Endothelial cell (in vitro differentiated cells): ENCODE measurements around the gene IFNAR1.

DNA sequence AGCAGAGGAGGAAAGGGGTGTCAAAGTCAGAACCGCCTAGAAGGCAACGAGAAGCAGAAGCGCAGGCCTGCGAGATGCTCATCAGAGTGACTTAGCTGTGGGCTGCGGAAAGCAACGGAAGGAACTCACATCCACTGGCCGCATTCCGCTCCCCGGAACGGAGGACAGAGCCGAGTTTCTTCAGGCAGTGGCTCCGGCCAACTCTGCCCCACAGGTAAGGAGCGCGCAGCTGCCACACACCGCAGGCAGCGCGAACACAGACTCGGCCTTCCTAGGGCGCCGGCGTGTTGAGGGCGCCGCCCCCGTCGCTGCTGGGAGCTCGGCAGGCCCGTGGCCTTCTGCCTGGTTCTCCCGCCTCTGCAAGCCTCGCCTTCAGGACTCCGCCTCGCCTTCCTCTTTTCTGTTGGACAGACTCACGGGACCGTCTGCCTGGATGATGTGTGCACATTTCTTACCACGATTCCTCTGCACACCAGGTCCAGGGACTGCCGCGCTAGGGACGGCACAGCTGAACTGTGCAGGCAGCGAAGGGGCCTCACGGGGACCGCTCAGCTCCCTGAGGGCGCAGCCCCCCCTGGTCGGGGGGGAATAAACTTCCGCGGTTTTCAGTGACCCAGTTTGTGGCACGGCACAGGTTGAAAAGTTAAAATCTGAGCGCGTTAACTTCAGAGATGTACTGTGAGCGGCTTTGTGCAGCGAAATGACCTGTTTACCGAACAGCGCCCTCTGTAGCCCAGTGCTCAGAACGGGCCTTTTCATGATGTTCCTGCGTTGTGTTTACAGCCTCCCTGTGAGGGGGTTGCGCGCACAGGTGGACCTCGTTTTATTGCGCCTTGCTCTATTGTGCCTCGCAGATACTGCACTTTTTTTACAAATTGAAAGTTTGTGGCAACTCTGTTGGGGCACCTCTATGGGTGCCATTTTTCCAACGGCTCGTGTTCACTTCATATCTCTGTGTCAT is 15.8 kb downstream of the TCP10L start:
- PRO-cap, result bidirectional peak, plus-strand start at position 470 of the sequence, minus-strand start at position 361 of the sequence; unidirectional peak, minus-strand start at position 701 of the sequence

DNA sequence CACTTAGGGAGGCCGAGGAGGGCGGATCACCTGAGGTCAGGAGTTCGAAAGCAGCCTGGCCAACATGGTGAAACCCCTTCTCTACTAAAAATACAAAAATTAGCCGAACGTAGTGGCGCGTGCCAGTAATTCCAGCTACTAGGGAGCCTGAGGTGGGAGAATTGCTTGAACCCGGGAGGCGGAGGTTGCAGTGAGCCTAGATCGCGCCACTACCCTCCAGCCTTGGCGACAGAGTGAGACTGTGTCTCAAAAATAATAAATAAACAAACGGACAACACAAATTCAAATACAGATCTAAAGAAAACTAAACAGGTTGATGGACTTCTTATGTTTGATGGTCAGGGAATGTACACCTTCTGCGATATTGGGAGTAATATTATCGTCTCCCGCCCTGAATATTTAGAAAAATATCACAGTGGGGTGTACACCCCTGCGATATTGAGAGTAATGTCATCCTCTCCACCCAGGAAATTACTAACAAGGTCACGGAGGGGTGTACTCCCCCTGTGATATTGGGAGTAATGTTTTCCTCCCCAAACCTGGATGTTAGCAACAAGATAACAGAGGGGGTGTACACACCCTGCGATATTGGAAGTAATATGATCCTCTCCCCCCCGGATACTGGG is 1.2 kb upstream of the CFAP298 start:
- PRO-cap, result bidirectional peak, plus-strand start at position 98 of the sequence, minus-strand start outside the sequence; bidirectional peak, plus-strand start at position 308 of the sequence, minus-strand start at position 235 of the sequence

DNA sequence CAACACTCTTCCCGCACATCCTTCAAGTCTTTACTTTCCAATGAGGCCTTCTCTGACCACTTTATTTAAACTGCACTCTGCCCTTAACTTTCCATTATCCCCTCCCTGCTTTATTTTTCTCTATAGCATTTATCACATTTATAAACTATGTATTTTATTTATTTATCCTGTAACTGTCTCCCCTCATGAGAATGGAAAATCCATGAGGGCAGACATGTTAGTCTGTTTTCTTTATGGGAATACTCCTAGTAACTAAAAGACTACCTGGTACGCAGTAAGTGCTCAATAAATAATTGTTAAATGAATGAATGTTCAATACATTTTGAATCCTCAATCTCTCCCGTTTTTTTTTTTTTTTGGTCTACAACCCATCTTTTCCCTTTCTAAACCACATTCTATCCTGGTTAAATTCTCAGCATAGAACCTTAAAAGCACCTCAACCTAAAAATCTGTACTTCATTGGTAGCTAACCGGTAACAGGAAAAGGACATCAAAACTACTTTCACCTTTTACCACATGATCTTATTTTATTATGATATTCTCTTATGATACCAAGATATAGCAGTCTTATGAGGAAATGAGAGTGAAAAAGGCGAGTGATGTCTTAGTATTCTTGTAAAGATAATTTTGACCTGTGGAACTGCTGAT is 53.4 kb downstream of the SYNJ1 start:
- PRO-cap, result no peak

DNA sequence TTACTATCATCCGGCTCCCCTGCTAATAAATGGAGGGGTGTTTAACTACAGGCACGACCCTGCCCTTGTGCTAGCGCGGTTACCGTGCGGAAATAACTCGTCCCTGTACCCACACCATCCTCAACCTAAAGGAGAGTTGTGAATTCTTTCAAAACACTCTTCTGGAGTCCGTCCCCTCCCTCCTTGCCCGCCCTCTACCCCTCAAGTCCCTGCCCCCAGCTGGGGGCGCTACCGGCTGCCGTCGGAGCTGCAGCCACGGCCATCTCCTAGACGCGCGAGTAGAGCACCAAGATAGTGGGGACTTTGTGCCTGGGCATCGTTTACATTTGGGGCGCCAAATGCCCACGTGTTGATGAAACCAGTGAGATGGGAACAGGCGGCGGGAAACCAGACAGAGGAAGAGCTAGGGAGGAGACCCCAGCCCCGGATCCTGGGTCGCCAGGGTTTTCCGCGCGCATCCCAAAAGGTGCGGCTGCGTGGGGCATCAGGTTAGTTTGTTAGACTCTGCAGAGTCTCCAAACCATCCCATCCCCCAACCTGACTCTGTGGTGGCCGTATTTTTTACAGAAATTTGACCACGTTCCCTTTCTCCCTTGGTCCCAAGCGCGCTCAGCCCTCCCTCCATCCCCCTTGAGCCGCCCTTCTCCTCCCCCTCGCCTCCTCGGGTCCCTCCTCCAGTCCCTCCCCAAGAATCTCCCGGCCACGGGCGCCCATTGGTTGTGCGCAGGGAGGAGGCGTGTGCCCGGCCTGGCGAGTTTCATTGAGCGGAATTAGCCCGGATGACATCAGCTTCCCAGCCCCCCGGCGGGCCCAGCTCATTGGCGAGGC is 520 bp upstream of the OLIG2 start:
- PRO-cap, result bidirectional peak, plus-strand start at position 760 of the sequence, minus-strand start at position 623 of the sequence

- PRO-cap, result no peak
These were observed 8.9 kb downstream of the IFNAR2 start for GRCh38 chr21:33238302-33239364.

DNA sequence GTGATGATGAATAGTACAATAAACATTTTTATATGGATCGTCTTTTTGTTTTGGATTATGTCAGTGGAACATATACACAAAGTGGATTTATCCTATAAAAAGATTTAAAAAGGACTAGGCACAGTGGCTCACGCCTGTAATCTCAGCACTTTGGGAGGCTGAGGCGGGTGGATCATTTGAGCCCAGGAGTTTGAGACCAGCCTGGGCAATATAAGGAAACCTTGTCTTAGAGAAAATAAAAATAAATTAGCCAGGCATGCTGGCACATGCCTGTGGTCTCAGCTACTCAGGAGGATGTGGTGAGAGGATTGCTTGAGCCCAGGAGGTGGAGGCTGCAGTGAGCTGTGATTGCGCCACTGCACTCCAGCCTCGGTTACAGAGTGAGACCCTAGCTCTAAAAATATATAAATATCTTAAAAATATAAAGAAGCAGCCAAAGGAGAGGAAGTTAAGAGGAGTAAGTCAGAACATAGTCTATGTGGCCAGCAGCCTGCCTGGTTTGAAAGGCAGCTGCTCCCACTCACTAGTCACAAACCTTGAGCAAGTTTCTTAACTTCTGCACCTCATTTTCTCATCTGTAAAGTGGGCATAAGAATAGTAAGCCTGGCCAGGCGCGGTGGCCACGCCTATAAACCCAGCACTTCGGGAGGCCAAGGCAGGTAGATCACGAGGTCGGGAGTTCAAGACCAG is 4.5 kb upstream of the IL10RB start:
- PRO-cap, result no peak

GRCh38 chr21:33286746-33287540 is 20.8 kb downstream of the IL10RB start:
- PRO-cap, result no peak

GRCh38 chr21:33288857-33289754 is 22.9 kb downstream of the IL10RB start:
- PRO-cap, result bidirectional peak, plus-strand start at chr21:33289478, minus-strand start at chr21:33289295

GRCh38 chr21:33323946-33325144 is at the start of gene IFNAR1:
TSS of gene IFNAR1 (plus strand) at chr21:33324970.
- PRO-cap, result unidirectional peak, plus-strand start at chr21:33324356; bidirectional peak, plus-strand start at chr21:33324403, minus-strand start at chr21:33324457; bidirectional peak, plus-strand start at chr21:33324716, minus-strand start at chr21:33324595; bidirectional peak, plus-strand start at chr21:33324980, minus-strand start at chr21:33324869

- PRO-cap, result no peak
These were observed 8.0 kb downstream of the IFNGR2 start for GRCh38 chr21:33410918-33411814.

GRCh38 chr21:33587819-33588502 is 523 bp downstream of the DONSON start:
- PRO-cap, result no peak

DNA sequence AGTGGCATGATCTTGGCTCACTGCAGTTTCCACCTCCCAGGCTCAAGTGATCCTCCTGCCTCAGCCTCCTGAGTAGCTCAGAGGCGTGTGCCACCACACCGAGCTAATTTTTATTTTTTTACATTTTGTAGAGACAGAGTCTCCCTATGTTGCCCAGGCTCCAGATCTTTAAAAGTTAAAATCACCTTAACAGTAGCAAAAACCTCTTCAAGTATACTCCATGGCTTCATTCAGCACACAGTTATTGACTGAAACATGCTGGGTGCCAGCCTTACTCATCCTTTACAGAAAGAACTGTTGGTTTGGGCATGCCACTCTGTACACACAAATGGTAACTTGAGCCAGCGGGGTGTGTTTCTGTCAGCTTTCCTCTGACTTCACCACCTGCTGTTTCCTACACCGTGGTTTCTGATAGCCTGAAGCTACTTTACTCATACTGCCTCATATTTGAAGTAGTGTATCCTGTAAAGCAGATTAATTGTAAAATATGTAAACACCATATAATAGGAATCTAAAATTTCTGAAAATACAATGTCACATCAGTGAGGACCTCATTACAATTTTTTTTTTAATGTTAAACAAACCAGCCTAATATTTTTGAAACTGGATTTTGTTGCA is 114.0 kb downstream of the ATP5PO start:
- PRO-cap, result no peak

GRCh38 chr21:33867934-33868199 is 47.7 kb downstream of the ATP5PO start:
- PRO-cap, result no peak

DNA sequence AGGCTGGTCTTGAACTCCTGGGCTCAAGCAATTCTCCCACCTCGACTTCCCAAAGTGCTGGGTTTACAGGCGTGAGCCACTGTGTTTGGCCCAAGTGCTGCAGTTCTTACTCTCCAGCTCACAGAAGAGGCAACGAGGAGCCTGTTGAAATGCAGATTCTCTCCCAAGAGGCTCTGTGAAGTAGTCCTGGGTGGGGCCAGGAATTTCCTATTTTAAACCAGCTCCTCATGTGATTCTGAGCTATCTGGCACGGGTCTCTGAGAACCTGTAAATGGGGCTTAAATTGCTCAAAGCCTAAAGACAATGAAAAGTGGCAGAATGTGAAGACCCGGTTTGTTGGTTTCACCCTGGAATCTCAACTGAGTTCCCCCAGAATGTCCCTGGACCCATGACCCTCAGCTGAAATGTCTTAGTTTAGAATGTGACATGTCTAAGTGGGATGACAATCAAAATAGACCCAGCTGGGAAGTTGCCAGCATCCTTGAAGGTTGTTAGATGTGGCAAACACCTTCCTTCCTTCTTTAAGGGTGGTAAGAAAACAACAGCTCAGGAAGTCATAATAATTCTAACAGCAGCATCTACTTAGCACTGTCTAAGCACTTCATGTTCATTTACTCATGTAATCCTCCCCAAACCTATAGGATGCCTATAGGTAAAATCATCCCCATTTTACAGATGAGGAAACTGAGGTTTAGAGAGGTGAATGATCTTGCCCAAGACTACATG is 20.8 kb upstream of the ATP5PO start:
- PRO-cap, result no peak

DNA sequence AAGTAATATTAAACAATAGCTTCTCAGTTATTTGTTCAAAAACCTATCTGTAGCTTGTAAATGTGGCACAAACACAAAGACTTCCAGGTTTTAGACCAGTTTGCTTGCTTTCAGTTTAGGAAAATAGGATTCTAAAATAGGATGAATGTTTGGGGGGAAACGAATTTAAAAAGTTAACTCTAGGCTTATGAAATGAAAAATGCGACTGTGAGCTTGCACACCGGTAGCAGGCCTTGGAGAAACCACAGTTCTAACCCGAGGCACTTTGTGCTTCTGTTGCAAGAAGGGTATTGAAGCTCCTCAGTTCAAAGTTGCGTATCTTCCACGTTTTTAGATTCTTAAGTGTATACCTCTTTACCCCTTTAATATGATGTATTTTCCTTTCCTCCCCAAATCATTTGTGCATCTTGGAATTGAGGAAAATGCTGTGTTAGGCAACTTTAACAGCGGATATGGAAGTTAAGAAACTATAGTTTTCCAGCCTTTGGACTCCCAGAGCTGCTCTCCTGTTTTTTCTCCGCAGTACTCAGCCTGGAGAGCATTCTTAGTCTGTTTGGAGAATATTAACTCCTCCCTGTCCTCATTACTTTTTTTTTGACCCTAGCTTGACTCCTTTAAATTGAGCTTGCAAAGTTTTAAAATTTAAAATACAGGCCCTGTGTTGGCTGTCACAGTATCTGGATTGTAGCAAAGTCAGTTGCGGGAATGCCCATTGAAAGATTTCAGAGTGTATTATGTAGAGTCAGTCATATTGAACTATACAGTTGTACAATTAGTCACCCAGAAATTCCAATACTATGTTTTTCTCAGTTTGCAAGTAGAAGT is 2.5 kb downstream of the MRPS6 start:
- PRO-cap, result no peak

- PRO-cap, result no peak
These were observed 86.1 kb downstream of the MRPS6 start for GRCh38 chr21:34159307-34159990.

GRCh38 chr21:34333356-34333742 is 30.5 kb upstream of the KCNE2 start:
- PRO-cap, result no peak

DNA sequence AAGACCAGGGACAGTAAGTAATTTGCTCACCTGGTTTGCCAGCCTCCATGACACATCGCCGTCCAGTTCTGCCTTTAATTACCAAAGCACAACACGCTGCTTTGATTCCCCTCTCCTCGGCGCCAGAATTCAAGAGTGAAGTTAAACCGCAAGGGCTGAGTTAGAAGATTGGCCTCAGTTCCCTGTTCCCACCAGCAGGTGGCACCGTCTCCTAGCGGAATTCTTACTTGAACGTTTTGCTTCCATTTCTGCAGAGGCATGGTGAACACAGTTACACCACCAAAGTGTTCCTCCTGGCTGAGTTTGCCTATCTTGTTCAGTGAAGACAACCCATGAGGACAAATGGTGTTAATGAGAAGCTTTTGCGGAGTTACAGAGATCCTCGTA is 2.0 kb upstream of the KCNE2 start:
- PRO-cap, result no peak

DNA sequence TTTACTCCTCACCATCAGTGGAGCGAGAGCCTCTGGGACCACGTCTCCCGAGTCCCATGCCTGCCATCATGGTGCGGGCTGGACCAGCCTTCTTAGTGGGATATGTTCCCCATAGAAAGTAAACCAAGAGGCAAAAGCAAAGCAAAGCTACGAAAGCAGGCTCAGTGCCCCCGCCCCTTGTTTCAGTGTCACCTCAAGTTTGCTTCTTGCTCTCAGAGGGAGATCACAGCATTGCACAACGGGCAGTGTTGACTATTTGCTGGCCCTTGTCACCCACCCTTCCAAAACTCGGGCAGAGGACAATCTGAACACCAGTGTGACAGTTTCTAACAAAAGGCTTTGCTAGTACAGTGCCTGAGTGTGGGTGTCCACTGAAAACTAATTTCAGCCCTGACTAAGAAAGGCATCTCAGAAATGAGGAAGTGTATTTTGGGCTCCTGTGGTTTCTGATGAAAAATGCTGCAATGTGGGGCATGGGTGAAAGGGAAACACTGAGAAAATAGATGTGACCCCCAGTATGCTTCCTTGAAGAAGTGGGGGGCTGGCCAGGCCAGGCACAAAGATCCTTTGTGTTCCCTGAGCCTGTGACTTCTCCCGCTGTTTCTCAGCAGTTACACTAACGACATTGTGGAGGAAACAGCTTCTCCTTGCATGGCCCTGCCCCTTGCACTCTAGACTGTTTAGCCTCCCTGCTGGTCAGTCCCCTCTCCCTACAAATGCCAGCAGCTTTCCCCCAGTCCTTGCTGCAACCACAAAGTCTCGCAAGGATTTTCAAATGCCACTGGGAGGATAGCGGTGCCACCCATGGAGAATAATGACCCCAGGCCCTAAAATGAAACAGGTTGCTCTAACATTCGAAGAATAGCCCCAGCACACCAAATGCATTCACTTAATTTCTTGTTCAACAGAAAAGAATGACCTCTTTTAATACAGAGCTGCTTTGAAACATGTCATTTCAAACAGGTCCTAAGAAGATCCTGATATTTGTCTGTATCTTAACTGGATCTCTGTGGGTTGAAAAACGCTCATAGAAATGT is 33.3 kb upstream of the KCNE1 start:
- PRO-cap, result bidirectional peak, plus-strand start at position 699 of the sequence, minus-strand start at position 678 of the sequence

DNA sequence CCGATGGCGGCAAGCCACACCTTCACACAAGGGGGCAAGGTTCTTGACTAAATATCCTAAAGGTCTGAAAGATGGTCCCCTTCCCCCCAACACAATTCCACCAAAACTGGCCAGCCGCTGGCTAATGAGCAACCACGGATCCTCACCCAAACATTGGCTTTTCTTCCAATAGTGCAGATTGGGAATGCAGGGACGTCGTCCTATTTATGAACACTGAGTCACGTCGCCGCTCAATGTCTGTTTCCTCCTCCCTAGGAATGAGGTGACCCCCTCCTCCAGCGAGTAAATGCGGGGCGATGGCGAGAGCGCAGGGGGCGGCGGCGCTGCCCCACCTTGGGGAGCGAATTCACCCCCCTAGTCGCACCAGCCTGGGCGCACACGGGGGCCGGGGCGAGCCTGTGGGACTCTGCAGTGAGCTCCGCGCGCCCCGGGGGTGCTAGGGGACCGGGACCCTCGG is 753 bp downstream of the RCAN1 start:
- PRO-cap, result no peak